GM19239 (cell line): ENCODE measurements around a stretch of chr2.

- RRBS, result no CpG with 5 or more reads among the region's 49 CpGs
Observed at GRCh38 chr2:61538413-61538933, 317 bp upstream of the XPO1 start.

GRCh38 chr2:61793482-61793709, 60.5 kb downstream of the FAM161A start:
- RRBS, result no CpG with 5 or more reads among the region's 12 CpGs

- RRBS, result no CpG with 5 or more reads among the region's 10 CpGs
Observed at GRCh38 chr2:61816563-61816999, 37.3 kb downstream of the FAM161A start.

DNA sequence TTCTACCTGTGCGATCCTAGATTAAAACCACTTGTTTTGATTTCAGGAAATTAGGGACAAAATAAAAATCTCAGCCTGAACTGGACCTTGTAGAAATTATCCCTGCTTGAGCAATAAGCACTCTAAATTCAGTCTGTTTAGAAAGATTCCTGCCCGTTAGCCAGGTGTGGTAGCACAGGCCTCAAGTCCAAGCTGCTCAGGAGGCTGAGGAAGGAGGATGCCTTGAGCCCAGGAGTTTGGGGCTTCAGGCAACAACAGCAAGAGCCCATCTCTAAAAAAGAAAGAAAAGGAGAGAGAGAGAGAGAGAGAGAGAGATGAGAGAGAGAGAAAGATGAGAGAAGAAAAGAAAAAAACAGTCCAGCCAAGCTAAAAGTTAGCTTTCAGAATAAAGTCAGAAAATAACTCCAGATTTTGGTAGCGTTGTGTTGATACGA, 57.1 kb upstream of the B3GNT2 start:
- RRBS, result no CpG with 5 or more reads among the region's 4 CpGs

DNA sequence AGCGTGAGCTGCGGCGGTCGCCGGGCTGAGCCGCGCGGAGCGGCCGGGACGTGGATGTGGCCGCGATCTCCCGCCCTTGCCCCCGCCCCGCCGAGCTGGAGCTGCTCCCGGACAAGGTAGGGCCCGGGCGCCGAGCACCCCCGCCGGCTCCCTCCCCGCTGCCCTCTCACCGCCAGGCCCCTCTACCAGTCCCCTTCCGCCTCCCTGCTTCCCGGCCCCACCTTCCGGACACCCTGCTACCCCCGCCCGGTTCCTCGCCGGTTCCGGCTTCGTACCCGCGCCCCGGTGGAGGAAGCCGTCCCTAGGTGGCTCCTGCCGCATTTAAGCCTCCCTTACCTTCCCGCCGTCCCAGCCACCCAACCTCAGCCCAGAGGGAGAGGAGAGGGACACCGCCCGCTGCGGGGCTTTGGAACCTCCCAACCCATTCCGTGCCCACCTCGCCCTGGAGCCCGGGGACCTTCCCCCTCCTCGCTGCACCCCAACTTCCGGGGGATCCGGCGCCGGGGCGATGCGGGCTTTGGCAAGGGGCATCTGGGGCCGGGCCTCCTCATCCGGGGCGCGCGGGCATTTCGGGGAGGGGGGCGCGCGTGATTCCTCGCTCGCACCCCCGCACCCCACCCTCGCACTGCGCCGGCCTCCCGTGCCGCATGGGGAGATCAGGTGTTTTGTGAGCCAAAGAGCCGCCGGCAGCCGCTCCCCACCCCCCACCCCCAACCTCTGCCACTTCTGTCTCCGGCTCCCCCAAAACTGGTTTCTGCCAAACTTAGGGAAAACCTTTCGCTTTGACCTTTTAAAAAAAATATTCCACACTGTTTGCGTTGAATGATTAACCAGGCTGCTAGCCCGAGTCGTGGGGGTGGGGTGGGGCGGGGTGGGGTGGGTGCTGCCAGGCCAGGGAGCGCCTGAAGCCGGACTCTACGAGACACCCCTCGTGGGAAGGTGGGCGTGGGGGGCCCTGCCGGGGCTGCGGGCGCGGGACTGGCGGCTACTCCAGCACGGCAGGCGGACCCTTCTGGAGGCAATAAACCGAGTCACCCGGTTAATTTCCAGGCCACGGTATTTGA, 657 bp downstream of the B3GNT2 start:
- RRBS, result 2% methylated on average over 50 of the region's 95 CpGs

GRCh38 chr2:62292174-62292701, 96.3 kb downstream of the B3GNT2 start:
- RRBS, result no CpG with 5 or more reads among the region's 6 CpGs

GRCh38 chr2:62466929-62467552, 39.0 kb downstream of the TMEM17 start:
- RRBS, result no CpG with 5 or more reads among the region's 9 CpGs

- RRBS, result no CpG with 5 or more reads among the region's 7 CpGs
Observed at GRCh38 chr2:62706781-62707625, 1.5 kb downstream of the EHBP1 start.

GRCh38 chr2:63218805-63219335, 168.2 kb downstream of the OTX1 start:
- RRBS, result no CpG with 5 or more reads among the region's 3 CpGs

DNA sequence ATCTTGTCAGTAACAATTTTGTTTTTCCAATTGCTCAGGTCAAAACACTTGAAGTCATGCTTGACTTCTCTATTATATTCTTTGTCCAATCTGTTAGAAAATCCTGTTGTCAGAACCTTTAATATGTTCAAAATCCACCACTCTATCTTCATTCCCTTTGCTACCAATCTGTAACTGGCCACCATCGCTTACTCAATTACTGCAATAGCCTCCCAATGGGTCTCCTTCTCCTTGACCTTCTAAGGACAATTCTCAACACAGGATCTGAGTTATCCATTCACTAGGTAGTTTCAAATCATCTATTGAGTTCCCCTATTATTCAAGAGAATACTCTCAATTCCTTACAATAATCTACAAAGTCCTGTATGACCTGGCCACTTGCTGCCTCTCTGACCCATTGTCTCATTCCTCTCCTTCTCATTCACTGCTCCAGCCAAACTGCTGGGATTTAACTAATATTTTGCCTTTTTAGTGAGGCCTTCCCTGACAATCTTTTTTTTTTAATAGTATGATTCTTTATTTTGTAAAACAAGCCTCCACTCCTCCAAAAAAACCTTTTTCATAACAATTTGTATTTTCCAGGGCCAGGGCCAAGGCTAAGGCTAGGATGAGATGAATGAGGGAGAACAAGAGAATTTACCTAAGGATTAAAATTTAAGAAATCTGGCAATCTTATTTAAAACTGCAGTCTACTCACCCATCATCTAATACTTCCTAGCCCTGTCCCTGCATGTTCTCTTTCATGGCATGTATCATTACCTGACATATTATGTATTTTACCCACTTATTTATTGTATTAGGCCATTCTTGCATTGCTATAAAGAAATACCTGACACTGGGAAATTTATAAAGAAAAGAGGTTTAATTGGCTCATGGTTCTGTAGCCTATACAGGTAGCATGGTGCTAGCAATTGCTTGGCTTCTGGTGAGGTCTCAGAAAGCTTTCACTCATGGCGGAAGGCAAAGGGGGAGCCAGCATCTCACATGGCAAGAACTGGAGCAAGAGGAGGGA, 216.8 kb downstream of the WDPCP start:
- RRBS, result no CpG with 5 or more reads among the region's 2 CpGs

DNA sequence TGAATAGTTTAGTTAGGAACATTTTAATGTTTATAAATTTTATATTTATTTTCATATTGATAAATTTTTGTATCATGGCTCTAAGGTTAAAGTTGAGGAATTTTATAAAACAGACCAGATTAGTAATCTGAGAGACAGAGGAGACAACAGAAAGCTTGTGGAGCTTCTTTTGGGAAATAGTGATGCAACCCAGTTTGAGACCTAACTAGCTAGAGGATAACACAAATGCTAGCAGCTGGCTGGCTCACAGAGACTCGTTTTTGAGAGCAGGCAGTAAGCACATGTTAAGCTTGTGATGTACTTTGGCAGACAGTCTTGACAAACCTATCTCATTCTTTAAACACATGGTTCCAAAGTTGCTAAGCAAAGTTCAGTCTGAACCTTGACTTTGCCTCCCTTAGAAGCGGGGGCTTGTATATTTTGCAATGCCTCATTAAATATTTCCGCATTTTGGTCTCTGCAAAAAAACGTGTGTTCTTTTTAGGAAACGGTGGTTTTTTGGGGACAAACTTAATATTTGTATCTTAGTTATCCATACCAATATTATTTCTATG, 21.4 kb upstream of the UGP2 start:
- RRBS, result no CpG with 5 or more reads among the region's 5 CpGs

GRCh38 chr2:63855859-63856630, 14.3 kb downstream of the UGP2 start:
- RRBS, result 65% methylated on average over 1 of the region's 11 CpGs

- RRBS, result no CpG with 5 or more reads among the region's 6 CpGs
Observed at GRCh38 chr2:63871546-63872016, 29.9 kb downstream of the UGP2 start.

DNA sequence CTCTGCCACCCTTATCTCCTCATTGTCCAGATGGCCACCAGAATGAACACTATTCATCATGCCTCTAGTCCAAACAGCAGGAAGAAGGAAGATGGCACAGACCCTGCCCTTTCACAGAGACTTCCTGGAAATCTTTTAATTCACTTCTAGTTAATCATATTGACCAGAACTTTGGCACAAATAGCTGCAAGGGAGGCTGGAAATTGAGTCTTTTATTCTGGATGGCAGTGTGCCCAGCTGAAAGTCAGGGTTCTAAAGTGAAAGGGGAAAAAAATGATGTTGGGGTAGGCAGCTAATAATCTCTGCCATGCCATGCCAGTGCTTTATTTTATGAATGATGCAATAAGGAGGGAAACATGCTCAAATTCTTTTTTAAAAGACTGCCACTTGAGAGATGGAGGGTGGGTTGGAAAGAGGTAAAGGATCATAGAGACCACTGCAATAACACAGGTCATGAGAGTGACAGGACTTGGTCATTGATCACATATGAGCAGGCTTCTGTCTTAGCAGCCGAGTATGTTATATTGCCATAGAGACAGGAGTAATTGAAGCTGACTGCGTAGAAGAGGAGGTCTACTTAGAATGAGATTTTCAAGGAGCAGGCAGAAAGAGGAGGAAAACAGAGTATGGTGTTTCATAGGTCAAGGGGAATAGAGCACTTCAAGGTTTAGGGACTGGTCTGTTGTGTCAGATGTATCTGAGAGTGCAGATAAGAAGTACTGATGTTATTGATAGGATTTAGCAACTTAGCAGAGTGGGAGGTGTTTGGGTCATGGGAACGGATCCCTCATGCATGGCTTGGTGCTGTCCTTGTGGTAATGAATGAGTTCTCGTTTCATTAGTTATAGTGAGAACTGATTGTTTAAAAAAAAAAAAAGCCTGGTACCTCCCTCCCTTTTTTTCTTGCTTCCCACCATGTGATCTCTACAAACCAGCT, 32.5 kb downstream of the UGP2 start:
- RRBS, result no CpG with 5 or more reads among the region's 4 CpGs

- RRBS, result no CpG with 5 or more reads among the region's 4 CpGs
Observed at GRCh38 chr2:63966371-63967100, 52.7 kb downstream of the VPS54 start.

GRCh38 chr2:63989225-63989857, 29.9 kb downstream of the VPS54 start:
- RRBS, result no CpG with 5 or more reads among the region's 14 CpGs

DNA sequence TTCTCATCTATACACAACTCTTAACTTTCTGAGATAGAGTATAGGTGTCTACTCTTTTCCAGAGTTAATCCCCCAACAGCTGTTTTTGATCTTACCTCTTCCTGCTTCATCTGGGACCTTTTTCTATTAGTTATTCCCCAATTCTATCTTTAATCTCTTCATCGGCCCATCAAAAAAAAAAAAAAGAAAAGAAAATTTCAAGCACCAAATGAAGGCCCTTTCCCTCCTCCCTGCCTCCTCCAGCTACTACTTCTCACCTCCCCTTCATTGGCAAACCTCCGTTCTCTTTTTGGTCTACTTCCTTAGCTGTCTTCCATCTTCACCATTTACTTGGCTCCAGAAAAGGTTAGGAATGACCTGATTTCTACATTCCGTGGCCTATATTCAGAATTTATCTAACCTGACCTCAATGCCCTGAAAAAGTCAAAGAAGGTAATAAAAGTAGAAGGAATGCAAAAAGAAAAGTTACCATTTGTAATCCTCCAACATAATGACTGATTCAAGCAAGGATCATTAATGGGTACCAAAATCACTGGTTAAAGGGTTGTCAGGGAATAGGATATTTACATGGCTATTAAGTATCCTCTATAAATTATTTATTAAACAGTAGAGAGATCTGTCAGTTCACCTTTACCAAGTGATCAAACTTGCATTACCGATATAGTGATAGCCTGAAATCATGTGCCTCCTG, 6.6 kb downstream of the VPS54 start:
- RRBS, result no CpG with 5 or more reads among the region's 4 CpGs

- RRBS, result no CpG with 5 or more reads among the region's 1 CpG
Observed at GRCh38 chr2:64052381-64052878, 33.2 kb upstream of the VPS54 start.